ENCODE results near the genes NIPSNAP2 and PHKG1.

DNA sequence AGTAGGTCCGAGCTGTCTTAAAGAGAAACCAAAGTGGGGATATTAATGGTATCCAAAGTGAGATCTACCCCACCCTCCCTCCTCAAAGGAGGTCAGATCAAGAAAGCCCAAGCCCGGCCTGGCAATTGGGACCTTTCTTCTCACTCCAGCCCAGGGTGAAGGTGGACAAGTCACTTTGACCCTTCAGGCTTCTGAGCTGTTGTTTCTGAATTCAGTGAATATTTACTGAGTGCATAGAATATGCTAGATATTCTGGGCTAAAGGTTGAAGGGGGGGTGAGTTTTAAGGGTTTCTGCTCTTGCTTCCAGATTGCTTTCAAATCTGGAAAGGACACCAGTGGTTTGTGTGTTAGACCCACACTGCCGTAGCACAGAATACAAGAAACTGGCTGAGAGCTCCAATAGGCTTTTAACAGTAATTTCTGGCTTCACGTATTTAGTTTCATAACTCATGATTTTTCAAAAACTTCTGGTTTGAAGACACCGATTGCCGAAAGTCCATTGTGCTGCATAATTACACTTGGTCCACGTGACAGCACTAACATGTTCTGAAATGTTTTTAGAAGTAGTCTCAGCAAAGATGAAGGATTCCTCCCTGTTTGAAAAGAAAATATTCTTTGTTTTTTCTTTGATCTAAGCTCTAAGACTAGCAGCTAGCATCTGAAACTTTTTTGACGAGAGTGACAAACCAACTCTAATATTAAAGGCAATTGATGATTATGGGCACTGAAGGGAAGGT, 3.7 kb downstream of the EGFR start:
- RRBS, result no CpG with 5 or more reads among the region's 8 CpGs

DNA sequence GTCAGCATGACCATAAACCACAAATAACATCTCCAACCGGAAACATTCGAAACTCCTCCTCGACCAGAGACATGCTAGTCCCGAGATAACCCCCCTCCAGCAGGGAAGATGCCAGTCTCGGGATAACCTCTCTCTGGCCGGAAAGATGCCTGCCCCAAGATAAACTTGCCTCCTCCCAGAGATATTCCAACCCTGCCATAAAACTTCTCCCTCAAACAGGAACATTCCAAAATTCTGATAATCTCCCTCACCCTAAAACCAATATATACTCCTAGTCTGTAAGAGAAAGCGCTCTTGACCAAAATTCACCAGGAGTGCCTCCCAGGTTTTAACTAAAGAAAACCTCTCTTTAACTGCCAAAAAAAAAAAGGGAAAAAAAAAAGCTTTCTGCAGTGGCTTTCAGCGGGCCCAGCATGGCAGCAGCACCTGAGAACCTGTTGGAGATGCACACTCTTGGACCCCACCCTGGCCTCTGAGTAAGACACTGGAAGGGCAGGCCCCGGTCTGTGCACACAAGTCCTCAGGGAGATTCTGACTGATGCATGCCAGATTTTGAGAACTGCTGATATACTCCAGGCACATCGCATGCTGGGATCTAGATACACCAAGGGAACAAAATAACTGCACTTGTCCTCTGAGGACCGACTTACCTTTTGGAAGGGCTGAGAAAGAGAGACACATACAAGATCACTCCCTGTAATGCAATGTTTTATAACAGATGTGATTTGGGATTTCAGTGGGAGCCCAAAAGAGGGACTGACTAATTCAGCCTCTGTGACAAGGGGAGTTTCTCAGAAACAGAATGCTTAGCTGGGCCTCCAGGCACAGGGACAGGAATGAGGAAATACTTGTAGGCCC, 7.9 kb downstream of the EGFR start:
- RRBS, result no CpG with 5 or more reads among the region's 11 CpGs

DNA sequence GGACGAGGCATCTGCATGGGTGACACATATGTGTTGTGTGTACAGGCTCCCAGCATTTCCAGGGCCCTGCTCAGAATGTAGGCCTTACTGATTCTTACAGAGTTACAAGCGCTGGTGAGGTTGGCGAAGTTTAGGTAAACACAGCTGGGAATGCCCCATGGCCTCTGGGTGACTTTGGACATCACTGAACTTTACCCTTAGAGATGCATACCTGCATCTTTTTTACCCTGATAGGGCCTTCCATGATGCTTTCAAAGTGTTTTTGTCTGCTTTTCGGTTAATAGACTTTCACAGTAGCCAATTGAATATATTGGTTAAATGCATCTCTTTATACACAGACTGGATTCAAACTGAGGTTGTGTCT, 29.4 kb downstream of the EGFR start:
- RRBS, result no CpG with 5 or more reads among the region's 4 CpGs

GRCh38 chr7:55052535-55053266, 33.9 kb downstream of the EGFR start:
- RRBS, result no CpG with 5 or more reads among the region's 11 CpGs

DNA sequence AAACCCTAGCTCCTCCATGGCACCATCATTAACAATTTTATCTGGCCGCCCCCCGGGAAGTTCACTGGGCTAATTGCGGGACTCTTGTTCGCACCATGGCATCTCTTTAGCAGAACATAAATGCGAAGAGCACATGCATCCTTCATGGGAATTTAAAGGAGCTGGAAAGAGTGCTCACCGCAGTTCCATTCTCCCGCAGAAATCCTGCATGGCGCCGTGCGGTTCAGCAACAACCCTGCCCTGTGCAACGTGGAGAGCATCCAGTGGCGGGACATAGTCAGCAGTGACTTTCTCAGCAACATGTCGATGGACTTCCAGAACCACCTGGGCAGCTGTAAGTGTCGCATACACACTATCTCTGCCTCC, 127.6 kb downstream of the EGFR start:
- RRBS, result no CpG with 5 or more reads among the region's 14 CpGs

GRCh38 chr7:55188542-55189312, 169.9 kb downstream of the EGFR start:
- RRBS, result no CpG with 5 or more reads among the region's 16 CpGs

DNA sequence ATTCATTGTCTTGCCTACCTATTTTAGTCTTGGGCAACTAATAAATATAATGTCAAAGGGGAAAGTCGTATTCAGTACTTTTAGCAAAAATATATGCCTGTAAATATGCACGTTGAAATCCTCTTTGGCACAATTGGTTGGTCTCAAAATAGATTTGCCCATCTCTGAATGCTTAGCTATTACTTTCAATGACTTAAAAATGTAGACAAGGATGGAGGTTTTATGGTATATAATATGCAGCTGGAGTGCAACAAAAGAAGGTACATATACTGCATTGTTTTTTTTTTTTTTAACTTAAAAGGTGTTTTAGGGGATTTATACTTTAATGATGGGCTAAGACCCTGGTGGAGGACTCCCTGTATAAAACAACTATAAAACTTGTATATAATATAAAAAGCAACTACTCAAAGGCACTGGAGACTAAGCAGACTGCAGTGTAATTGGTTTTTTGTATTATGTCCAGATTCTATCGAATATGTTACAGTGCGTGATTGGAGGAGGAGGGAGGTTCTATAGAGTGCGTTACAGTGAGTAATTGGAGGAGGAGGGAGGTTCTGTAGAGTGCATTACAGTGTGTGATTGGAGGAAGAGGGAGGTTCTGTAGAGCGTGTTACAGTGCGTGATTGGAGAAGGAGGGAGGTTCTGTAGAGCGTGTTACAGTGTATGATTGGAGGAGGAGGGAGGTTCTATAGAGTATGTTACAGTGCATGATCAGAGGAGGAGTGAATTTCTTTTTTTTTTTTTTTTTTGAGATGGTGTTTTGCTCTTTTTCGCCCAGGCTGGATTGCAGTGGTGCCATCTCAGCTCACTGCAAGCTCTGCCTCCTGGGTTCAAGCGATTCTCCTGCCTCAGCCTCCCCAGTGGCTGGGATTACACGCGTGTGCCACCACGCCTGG, 15.2 kb downstream of the LANCL2 start:
- RRBS, result no CpG with 5 or more reads among the region's 13 CpGs

GRCh38 chr7:55534952-55535998, 37.0 kb downstream of the VOPP1 start:
- RRBS, result no CpG with 5 or more reads among the region's 12 CpGs

GRCh38 chr7:55551177-55551719, 21.1 kb downstream of the VOPP1 start:
- RRBS, result no CpG with 5 or more reads among the region's 10 CpGs

- RRBS, result 1% methylated on average over 78 of the region's 119 CpGs
These were observed at the start of gene NIPSNAP2 for GRCh38 chr7:55964309-55965507. Gene NIPSNAP2 (plus strand): TSS chr7:55964585.

DNA sequence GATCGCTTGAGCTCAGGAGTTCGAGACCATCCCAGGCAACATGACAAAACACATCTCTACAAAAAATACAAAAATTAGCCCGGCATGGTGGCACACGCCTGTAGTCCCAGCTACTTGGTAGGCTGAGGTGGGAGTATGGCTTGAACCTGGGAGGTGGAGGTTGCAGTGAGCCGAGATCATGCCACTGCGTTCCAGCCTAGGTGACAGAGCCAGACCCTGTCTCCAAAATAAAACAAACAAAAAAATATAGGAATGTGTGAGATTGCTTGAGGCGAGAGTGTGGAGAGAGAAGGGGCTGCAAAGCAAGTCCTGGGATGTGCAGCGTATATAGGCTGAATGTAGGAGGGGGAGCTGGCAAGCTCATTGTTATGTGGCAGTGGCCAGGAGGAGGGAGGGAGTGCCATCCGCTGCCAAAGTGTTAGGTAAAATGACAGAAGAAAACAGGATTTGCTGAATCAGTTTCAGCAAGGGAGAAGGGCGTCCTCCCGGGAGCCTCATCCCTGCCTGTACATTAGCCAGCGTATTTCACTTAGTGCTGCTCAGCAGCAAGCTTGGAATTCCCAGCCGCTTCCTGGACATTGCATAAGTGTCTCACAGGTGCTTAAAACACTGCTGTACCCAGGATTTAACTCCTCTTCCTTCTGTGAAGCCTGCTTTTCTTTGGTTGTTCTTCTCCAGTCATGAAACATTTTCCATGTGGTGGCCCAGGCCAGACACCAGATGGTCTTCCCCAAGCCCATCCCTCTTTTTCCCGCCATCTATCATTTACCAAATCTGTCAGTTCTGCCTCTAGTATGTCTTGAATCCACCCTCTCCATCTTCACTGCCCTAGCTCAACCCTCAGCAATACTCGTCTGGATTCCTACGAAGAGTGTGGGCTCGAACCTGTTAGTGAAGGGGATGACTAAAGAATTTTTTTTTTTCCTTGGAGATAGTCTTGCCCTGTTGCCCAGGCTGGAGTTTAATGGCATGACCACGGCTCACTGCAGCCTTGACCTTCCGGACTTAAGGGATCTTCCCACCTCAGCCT, 2.5 kb downstream of the NIPSNAP2 start:
- RRBS, result no CpG with 5 or more reads among the region's 19 CpGs

DNA sequence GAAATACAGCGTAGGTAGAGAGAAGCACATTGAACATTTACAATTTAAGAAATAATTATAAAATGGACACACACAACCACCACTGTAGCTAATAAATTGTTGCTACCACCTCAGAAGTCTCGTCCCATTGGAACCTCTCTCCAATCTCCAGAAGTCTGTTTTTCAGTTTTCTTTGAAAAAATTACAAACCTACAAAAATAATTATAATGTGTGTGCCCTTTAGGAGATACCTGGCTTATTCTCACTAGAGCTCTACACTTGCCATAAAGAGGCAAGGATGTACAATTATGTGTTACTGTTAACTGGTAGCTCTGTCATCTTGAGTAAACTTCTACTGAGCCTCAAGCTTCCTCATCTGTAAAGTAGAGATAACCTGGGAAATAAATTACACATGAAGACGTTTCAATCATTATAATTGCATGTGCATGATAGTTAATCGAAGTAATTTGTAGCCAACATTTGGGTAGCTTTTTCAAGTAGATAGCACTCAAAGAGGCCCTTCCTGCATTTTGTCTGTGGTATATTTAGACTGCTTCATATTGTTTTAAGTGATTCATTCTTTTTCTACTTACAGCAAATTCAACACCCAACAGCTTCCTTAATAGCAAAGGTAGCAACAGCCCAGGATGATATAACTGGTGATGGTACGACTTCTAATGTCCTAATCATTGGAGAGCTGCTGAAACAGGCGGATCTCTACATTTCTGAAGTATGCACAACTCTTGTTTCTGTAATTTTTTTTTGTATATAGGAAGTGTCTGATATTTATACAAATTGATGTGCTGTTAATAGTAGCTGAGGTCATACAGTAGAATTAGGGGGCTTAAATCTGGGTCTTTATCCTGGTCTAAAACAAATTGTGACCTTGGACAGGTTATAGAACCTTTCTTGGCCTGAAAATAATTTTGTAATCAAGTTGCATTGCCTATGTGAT, 2.5 kb downstream of the CCT6A start:
- RRBS, result no CpG with 5 or more reads among the region's 6 CpGs

- RRBS, result 15% methylated on average over 9 of the region's 24 CpGs
These were observed at the start of gene PHKG1 for GRCh38 chr7:56092481-56093580. Gene PHKG1 (minus strand): TSS chr7:56092952.

DNA sequence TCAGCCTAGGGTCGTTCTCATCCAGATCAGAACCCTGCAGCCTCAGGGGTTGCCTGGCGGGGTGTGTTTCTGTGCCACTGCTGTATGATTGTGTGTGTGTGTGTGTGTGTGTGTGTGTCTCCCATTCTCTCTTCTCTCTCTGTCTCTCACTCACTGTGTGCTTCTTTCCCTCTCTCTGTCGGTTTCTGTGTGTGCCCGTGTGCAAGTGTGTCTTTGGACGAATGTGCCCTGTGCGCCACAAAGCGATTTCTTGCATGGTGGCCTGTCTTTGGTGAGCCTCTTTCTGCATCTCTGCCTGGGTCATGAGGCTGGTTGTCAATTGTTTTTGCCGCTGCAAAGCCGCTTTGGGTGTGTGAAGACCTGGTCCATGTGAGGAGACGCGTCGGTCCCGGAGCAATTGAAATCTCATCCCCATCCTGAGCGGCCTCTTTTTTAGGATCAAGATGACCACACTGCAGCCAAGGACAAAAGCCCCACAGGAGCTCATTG, 320.6 kb downstream of the ZNF716 start:
- RRBS, result no CpG with 5 or more reads among the region's 14 CpGs

DNA sequence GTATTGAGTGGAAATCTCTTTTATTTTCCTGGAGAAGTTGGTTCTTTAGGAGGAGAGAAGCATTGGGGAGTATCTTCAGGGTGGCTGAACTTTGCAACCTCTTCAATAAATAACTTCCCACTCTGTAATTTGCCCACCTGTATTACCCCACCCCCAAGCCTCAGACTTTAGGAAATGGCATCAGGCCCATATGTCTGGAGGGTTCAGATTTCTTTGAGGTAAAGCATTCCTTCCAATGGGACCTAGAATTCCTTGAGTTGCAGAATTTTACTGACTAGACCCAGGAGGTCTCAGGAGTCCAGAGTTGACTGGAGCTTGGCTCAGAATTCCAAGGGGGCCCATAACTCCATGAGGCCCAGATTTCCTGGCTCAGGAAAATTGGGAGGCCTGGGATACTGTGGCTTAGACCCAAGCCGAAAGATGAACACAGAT, 518.5 kb upstream of the ZNF722 start:
- RRBS, result no CpG with 5 or more reads among the region's 1 CpG

GRCh38 chr7:63789243-63790124, 209.2 kb upstream of the ZNF722 start:
- RRBS, result 18% methylated on average over 25 of the region's 78 CpGs

DNA sequence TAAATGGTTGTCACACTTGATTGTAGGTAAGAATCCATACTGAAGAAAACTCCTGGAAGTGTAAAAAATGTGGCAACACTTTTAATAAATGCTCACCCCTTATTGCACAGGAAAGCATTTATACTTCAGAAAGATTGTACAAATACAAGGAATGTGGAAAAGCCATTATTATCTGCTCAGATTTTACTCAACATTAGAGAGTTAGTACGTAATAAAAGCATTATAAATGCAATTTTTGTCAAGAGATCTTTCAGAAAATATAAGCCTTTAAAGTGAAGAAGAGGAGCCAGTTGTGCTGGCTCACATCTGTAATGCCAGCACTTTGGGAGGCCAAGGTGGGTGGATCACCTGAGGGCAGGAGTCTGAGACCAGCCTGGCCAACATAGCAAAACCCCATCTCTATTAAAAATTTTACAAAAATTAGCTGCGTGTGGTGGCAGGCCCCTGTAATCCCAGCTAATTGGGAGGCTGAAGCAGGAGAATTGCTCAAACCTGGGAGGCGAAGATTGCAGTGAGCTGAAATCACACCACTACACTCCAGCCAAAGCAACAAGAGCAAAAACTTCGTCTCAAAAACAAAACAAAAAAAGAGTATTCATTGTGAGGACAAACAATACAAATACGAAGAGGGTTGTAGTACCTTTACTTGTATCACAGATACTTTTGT, 43.8 kb downstream of the ZNF107 start:
- RRBS, result no CpG with 5 or more reads among the region's 5 CpGs

DNA sequence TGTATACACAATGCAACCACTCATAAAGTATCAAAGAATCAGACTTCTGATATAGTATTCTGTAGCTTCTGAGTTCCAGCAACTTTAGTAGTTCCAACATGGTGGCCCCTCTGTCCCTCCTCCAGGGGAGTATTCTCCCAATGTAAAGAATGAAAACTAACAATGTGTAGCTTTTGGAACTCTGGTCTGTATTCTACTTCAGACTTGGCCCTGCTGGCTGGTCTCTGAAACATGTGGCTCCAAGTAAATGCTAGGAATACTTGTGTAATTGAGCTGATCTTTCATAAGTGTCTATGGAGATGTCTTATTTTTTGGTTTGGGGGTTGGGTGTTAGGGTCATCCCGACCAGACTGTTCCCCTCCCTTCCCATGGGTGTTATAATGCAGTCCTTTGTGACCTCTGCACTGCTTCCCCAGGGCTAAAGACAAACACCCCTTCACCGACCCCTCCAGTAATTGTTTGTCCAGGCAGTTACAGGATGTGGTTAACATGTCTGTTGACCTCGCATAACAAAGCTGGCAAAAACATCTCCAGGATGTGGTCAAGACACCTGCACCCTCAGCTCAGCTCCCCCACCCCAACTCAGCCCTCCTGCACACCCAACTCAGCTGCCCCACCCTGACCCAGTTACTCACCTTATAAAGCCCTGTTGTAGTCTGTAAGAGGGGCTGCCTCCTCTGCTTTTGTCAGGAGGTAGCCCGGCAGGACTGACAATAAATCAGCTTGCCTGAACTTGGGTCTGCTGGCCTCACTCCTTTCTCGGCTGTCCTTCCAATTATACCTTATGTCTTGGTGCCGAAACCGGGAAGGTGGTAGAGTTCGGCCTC, 102.0 kb downstream of the ZNF92 start:
- RRBS, result 80% methylated on average over 2 of the region's 8 CpGs

DNA sequence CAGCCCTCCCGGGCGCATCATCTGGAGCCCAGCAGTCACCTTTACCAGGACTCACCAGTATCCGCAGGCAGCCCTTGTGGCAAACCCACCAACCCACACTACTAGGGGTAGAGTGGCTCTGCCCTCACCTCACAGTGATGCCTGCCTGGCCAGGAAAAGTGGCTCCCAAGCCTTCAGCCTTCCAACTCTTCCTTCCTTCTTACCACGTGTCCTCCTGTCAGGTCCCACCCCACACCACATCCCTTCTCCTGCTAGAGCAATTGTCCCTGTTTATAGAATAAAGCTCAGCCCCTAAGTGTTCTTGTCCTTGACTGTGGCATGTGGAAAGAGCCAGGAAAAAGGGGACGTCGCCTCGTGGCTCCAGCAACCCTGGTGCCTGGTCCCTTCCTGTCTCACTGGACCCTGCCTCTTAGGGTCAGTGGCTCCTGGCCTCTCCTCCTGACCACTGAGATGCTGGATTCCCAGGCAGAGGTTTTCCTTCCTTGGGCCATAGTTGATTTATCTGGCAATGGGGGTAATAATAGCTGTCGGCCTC, 680 bp downstream of the ASL start:
- RRBS, result no CpG with 5 or more reads among the region's 8 CpGs

DNA sequence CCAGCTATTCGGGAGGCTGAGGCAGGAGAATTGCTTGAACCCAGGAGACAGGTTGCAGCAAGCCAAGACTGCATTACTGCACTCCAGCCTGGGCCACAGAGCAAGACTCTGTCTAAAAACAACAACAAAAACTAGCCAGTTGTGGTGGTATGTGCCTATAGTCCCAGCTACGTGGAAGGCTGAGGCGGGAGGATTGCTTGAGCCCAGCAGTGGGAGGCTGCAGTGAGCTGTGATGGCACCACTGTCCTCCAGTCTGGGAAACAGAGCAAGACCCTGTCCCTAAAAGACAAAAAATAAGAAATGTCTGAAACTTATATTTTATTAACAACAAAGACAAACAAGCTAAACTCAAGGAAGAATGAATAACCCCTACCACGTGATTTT, 18.1 kb downstream of the ASL start:
- RRBS, result no CpG with 5 or more reads among the region's 4 CpGs